Colon Carcinoma Metastatic in the Lung (tissue), 2 donors: ENCODE results near the genes TIFAB and CDC25C.

DNA sequence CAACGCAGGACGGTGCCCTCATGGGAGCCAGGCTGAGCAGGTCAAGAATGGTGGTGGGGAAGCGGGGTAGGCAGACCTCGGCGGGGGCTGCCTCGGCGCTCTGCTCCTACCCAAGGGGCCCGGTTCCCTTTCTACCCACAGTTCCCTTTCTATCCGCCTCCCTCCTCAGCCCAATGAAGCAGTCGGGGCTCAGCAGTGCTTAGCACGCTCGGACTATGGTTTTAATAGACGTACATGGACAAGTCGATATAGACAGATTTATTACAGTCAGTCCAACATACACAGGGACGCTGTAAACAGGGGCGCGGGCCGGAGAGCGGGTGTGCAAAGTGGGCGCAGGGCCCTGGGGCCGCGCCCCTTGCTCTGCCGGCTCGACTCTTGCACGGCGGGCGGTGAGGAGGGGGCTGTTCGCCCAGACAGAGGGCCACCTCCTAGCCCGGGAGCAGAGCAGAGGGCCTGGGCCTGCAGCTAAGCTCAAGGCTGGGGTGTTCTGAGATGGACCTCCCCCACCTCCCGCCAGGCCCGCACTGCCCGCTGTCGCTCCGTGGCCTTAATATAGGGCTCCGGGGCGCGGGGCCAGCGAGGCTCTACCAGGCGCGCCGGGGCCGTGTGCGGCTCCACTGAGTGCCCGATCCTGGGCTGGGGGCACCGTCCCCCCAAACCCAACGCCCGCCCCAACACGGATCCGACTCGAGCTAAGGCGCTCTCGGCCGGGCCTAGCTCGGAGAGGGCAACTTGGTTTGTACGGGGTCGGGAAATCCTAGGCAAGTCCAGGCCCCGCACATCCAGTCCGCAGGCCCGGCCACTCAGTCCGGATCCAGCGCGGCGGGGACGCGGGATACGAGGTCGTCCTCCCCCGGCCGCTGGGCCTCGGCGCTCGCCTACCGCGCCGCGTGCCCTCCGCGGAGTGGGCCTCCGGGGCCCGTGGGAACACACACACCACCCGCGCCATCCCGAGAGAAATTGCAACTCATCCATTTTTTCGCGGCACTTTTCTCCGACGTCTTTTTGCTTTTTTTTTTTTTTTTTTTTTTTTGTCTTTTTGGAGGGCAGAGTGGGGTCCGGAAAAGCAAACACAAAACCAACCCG is 6.1 kb downstream of the PITX1 start:
- PRO-cap, 2 experiments, result no peak in any of the 2 experiments

GRCh38 chr5:135032664-135033920 is 936 bp downstream of the PITX1 start:
- PRO-cap, 2 experiments, result peak in 2 of 2 experiments; most common plus-strand start chr5:135033563 (in 1); most common minus-strand start chr5:135033199 (in 1)

DNA sequence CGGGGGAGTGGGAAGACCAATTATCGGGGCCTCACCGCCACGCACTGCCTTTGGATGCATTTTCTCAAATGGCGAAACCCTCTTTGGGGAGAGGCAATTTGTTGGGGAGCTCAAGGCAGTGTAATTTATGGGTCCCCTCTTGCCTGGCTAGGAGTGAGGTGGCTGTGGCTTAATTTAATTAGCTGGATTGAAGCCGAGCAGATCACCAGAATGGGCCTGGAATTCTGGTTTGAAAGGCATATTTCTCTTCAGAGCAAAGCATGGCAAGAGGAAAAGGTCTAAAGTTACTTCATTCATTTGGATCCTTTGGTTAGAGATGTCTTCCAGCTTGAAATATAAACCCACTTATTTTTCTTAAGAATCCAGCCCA is 79.6 kb upstream of the PITX1 start:
- PRO-cap, 2 experiments, result no peak in any of the 2 experiments

GRCh38 chr5:135141737-135142250 is 107.8 kb upstream of the PITX1 start:
- PRO-cap, 2 experiments, result no peak in any of the 2 experiments

- PRO-cap, 2 experiments, result no peak in any of the 2 experiments
Measured at GRCh38 chr5:135452076-135452469, at the start of gene TIFAB. Gene TIFAB, minus strand, starts transcription at chr5:135452351.

GRCh38 chr5:135944767-135945484 is 9.9 kb downstream of the LECT2 start:
- PRO-cap, 2 experiments, result no peak in any of the 2 experiments

GRCh38 chr5:135952574-135953591 is 1.9 kb downstream of the LECT2 start:
- PRO-cap, 2 experiments, result no peak in any of the 2 experiments

DNA sequence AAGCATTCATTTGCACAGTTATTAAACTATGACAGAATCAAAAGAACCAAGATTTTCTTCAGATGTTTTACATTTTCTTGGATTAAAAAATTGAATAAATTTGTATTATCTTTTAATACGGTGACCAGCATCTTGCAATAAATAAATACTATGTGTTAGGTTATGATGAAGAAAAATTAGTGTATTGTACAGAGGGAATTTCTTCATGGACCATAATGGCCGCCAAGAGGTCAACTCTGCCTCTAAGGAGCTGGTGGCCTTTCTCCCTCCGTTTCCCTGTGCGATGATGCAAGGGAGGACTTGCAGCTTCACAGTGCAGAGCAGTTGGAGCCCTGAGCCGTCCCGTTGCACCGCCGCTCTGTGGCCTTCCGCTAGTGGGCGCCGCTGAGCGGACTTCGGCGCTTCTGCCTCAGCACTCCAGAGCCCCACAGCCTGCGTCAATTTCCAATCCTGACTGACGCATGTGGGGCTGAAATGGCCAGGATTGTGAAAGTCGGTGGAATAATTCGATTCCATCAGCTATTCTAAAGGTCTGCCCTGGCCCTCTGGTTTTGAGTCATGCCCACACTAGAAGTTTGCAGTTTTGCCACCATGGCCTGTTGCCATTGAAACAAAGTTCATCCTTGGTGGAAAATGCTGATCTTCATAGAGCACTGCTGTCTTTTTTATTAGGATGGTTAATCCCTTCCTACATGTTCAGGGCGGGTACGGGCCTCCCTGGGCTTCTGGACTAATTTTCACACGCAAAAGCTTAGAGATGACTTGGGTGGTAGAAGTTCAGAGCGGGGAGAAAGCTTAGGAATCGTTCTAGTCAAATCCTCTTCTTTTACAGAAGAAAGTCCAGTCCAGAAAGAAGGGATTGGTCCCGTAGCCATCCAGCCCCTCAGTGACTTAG is 22.7 kb upstream of the LECT2 start:
- PRO-cap, 2 experiments, result no peak in any of the 2 experiments

DNA sequence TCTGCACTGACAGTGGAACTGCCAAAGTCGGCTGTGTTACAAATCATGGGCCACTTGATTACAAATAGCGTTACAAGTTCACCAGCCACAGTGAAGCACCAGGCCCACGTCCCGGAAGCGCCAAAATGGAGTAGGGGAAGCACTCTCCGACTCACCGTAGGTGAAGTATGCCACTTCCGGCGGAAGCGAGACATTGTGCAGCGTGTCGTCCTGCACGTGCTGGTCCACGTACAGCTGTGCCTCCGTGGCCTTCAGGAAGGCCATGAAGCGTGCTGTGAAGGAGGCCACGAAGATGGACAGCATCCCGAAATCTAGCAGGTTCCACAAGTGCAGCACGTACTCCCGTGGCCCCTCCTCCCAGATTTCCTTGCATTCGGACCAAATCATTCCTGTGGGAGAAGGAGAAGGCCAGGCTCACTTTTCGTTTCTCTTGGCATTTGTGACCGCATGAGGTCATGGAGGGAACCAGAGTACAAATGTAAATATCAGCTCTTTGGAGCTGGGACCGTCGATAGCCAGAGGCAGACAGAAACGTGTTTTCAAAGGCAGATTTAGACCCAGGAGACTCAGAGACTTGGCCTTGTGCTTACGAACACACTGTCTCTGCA is 58.6 kb upstream of the SMIM32 start:
- PRO-cap, 2 experiments, result no peak in any of the 2 experiments

- PRO-cap, 2 experiments, result no peak in any of the 2 experiments
Measured at GRCh38 chr5:137050437-137050842, 448.7 kb downstream of the SPOCK1 start.

DNA sequence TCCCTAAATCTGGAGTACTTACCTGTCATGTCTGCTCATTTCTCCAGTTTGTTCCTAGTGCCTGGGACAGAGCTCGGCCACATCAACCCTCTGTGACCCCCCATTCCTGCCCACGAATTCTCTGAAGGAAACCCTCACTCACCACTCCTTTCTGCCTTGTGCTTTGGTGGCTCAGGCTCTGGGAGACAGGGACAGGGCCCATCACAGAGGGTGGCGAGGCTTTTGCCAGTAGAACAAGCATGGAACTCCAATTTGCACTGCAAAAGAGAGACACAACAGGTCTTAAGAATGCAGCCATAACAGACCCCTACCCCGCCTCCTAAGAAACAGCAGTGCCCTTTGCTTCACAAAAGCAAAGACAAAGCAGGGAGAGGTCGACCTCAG is 431.6 kb downstream of the SPOCK1 start:
- PRO-cap, 2 experiments, result no peak in any of the 2 experiments

GRCh38 chr5:137073187-137073748 is 425.9 kb downstream of the SPOCK1 start:
- PRO-cap, 2 experiments, result no peak in any of the 2 experiments

GRCh38 chr5:137838050-137838551 is 29.6 kb upstream of the MYOT start:
- PRO-cap, 2 experiments, result no peak in any of the 2 experiments

GRCh38 chr5:137870552-137871615 is 3.2 kb downstream of the MYOT start:
- PRO-cap, 2 experiments, result no peak in any of the 2 experiments

DNA sequence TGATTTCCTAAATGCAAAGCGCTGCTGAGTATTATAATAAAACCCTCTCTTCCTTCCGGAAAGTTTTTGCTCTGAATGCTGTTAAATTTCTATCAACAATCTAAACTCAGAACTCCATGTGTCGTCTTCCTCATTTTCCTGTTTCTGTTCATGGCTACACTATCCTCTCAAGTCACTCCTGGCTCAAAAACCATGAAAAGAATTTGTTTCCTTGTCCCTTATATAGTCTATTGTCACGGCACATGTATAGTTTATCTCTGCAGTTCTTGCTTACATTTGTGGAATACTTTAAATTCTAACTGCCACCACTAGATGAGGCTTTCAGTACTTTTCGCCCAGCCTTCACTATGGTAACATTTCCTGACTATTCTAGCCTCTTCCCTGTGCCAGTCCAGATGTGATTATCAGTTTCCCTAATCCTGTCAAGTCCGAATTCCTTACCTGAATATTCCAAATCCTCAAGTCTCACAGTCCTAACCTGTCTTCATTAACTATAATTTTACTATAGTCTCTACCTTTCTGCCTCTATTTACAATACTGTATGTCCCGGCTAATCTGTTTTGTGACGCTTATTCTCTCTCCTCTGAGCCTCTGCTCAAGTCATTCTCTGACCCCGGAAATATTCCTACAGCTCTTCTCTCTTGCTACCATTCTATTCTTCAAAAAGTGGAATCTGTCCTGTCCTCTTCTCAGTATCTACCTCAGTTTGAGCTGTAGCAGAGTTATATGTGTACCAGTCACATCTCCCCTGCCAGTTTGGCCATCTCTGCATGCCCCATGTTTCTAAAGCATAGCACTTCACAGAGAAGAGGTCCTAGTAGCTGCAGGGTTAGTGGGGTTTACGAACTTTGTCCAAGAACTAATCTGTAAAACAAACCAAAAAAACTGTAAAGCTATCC is 34.8 kb downstream of the PKD2L2 start:
- PRO-cap, 2 experiments, result no peak in any of the 2 experiments

DNA sequence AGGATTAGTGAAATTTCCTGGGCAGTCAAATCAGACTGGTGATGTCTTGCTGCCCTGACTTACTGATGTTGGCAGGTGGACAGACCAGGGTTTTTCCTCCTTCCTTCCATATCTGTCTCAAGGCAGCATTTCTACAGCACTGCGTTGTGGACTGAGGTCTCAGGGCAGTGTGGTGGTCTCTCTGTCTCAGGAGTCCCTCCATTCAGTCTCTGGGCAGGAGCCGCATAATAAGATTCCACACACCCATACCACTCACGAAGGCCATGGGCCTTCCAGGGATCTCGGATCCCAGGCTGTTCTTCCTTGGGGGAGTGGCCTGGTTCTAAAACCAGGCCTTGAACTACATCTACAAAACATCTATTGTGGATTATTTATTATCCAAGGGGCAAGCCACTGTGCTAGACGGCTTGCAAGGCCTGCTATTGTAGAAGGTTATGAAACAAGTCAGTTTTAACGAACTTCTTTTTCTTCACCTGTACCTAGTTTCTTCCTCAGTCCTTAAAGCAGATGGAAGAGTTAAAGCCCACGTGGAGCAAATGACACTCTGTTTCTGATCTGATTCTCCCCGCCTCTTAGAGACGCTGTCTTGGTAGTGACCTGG is 895 bp downstream of the GFRA3 start:
- PRO-cap, 2 experiments, result no peak in any of the 2 experiments

GRCh38 chr5:138331169-138332208 is at the start of gene CDC25C:
Gene CDC25C, minus strand, starts transcription at chr5:138331804.
- PRO-cap, 2 experiments, result peak in 1 of 2 experiments; most common minus-strand start chr5:138331779 (in 1)

- PRO-cap, 2 experiments, result no peak in any of the 2 experiments
Measured at GRCh38 chr5:138338854-138340001, 1.2 kb downstream of the FAM53C start.

DNA sequence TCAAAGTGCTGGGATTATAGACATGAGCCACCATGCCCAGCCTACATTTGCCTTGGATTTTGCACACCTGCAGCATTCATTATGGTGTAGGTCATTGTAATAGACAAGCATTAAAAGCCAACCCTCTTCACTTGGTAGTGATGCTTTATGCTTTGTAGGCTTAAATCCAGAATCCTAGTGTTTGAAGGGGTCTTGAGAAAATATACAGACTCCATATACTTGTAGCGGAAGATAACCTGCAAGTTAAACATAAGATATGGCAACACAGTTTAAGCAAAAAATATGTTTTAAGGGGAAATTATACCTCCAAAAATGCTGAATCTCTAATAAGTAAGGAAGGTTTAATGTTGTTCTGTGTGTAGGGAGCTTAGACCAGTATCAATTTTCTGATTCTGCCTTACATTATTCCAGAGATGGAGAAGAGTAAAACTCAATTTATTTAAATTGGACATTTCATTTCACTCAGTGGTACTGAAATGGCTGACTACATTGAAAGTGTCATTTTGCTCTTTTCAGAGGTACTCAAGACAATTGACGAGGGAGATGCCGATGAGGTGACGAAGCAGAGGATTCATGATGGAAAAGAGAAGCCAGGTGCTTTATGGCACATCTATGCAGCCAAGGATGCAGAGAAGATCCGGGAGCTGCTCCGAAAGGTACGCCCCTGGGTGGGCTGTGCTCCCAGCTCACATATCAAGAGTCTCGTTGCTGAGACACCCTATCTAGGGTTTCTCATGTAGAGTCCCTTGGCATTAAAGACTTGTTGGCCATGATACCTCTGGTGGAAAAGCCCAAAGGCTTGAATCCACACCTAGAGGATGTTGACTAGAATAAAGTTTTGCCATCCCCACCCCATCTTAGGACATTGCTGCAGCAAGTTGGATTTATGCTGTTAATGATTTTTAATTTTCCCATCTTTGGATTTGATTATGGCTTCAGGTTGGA is 9.3 kb upstream of the REEP2 start:
- PRO-cap, 2 experiments, result no peak in any of the 2 experiments

DNA sequence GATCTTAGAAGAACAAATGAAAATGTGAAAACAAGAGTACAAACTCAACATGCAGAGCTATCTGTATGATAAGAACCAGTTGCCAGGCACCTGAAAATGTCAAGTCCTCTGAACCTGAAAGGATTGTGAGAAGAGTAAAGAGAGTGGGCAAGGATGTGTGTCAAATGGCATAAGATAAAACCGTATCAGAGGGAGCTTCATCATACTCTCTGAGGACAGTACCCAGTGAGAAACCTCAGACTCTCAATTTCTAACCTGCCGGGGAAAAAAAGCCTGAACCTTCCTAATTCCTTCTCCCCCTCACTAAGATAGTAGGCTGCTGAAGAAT is 6.8 kb downstream of the ETF1 start:
- PRO-cap, 2 experiments, result no peak in any of the 2 experiments